Brain (tissue), 1 donor: ENCODE measurements around the gene BTBD10.

GRCh38 chr11:12207822-12208477 is 97.6 kb downstream of the MICAL2 start:
- RRBS, result no CpG with 5 or more reads among the region's 6 CpGs

DNA sequence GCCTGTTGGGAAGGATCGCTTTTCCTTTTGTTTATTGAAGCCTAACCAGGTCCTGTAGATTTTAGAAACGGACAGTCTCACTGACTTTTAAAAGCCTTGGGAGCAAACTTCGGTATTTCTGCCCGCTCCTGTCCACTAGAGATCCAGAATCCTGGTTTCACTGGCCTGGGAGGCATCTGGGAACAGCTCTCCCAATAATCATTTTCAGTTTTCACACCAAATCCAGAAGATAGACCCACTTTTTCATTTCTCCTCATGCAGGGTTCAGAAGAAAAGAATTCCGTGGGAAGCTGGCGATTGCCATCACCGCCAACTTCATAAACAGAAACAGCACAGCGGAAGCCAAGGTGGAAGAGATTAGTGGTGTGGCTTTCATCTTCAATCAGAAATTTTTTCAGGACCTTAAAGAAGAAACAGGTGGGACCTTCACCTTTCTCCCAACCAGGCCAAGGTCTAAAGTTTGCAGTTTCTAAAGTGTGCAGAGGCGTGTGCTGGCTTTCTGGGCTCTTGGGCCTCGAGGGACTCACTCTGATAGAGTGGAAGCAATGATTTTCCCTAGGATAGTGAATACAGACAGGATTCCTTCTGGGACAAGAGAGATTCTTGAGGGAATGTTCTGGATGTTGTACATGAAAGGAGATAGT is 102.7 kb downstream of the MICAL2 start:
- RRBS, result no CpG with 5 or more reads among the region's 10 CpGs

- RRBS, result no CpG with 5 or more reads among the region's 16 CpGs
Measured at GRCh38 chr11:12215917-12216615, 105.7 kb downstream of the MICAL2 start.

DNA sequence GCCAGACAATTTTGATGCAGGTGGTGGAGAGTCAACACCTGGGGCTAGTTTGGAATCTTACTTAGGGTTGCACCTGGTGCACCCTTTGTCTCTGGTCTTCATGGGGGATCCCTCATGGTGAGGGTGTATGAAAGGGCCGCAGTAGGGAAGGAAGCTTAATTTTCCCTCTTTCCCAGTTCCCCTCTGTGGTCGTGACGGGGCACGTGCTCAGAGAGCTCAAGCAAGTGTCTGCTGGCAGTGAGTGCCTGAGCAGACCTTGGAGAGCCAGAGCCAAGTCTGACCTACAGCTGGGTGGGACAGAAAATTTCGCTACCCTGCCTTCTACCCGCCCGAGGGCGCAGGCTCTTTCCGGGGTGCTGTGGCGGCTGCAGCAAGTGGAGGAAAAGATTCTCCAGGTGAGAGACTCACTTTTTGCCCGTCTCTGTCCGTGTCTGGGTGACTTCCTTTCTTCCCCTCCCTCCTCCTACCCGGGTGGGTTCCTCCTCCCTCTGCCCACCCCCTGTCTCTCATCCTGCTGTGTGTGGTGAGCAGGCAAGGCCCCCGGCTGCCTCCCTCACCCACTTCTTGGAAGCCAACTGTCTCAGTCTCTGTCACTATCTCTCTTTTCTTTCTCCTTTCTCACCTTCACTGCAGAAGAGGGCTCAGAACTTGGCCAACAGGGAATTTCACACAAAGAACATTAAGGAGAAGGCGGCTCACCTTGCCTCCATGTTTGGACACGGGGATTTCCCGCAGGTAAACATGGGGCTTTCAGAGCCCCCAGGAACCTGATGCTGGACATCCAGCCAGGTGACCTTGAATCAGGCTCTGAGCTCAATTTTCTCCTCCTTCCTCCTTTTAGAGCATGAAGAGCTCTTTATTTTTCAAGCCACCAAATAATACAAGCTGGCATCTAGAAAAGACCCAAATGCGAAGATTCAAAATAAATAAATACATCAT is 131.9 kb downstream of the MICAL2 start:
- RRBS, result 46% methylated on average over 2 of the region's 18 CpGs

DNA sequence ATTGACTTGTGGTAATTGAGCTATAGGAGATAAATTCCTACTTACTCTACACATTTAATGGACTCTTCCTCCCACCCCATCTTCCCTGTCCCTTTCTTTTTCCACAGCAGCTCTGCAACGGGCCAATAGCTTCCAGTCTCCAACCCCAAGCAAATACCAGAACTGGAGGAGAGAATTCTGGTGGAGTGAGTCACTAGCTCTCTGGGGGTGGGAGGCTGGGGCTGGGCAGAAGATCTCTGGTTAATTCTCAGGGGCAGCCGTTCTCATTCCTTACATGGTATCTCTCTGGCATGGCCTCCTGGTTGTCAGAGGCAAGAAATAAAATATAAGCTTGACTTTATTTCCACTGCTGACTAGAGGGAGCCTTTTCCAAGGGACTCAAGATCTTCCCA is 90.4 kb upstream of the PARVA start:
- RRBS, result no CpG with 5 or more reads among the region's 2 CpGs

DNA sequence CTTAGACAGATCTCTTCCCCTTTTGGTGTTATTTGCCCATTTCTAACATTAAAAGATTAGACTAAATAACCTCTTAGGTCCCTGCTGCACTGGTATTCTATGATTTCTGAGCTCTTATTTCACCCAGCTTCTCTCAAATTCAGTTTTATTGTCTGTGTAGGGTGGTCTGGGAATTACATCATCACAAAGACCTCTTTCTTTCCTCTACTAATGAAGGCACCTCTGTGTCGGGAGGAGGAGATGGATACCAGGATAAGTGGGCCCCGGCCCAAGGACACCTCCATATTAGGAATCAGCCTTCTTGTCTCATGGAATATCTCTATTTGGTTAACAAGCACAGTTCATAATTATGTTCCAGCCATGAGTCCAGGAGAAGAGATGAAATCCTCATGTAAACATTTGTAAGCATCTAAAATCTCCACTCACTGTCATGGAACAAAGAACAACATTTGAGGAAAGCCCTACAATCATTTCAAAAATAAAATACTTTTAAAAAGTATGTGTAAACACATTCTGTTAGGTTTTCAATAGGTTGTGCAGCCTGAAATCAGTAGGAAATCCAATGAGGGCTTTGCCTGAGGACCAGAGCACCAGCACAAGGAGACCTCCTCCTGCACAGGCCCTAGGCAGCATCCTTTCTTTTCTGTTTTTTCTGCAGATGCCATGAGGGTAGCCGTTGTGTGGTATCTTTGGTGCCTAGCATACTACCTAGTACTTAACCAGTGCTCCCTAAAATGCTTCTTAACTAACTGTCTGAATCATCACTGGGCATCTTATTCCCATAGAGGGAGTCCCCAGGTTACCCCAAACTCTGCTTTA is 9.5 kb downstream of the PARVA start:
- RRBS, result no CpG with 5 or more reads among the region's 3 CpGs

- RRBS, result no CpG with 5 or more reads among the region's 1 CpG
Measured at GRCh38 chr11:12435244-12435468, 57.8 kb downstream of the PARVA start.

DNA sequence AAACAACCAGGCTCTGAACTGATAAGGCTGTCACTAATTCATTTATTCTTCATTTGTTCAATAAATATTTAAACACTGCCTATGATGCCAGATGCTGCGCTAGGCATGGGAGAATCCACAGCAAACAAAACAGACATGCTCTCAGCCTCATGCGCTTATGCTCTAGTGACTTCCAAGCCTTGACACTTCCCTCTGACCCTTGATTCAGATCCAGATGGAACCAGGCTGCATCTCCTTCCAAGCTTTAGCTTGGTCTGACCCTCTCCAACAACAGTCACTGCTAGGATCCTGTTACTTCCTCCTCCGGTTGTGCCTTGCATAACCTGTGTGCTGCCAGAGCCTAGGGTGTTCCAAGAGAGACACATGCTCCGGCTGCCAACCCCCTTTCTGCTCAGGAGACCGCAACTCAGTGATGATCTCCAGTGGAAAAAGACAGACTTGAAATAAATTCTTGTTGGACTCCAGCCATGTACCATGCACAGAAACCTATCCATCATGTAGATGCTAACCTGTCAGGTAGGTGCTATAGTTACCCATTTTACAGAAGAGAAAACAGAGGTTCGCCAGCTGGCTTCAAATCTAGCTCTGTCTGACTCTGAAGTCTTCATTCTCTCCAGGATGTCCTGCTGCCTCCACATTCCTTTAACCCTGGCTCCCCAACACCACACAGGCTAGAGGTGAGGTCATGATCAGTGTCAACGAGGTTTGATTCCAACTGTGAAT is 136.3 kb upstream of the TEAD1 start:
- RRBS, result 77% methylated on average over 2 of the region's 7 CpGs

- RRBS, result no CpG with 5 or more reads among the region's 2 CpGs
Measured at GRCh38 chr11:12684778-12685383, 10.7 kb downstream of the TEAD1 start.

DNA sequence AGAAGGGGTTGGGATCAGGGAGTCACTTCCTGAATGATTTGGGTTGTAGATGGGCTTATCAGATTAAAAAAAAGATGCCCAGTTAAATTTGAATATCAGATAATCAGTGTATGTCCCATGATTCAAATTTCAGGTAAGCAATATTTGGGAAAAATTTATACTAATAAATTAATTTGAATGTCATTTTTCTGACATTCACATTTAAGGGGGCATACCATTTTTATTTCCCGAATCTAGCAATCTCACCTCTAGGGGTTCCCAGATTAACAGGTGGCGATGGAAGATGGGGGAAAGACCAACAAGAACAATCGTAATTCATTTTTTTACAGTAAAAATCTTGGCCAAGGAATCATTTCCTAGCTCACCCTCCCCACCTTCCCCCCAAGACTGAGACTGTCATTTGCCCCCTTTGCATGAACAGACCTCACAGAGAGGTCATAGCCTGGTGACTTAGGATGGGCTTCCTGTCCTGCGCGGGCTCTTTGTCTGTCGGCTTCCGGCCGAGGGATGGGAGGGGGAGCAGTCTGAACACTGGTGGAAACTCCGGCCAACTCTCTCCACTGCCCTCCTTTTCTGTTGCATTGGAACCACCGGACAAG is 41.5 kb downstream of the TEAD1 start:
- RRBS, result no CpG with 5 or more reads among the region's 10 CpGs

DNA sequence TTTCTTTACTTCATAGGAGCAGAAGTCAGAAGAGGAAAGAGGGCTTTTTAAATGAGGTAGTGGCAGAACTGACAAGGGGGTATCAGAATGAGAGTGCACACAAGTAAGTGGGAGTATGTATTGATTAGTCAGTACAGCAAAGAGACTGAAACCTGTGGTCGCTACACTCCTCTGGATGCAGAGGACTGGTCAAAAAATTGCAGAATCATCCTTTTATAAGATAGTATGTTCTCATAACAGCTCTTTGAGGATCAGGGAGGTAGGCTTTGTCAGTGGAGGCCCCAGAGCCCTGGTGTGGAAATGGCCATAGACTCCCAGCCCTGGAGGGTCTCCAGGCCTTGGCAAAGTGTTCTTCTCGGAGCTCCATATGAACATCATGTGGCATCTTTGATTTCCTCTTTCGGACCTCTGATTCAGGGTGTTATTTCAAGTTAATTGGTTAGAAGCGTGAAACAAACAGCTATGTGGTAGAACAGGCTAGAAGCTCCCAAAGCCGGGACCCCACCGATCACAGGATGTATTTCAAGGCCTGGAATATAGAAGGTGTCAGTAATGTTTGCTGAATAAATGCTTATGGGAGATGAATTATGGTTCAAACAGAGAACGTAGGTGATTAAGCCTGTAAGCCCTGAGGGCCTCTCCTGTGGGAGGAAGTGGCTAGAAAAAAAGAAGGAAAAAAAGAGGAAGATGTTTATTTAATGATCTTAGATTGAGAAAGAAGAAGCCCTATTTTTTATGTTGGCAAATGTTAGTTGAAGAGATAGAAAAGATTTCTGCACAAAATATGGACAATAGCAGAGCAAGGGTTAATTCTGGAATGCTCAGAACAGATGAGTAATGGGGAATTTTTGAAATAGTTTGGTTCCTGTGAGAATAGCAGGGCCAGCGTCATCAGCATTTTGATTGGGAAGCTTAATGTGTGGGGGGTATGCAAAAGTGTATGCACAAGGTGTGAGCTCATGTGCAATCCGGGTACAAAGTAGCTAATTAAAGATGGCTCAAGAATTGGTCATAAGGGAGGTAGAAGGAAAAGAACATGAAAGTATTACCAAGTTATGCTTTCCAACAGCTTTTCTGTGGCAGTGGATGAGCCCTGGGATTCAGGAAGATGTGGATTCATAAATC is 95.5 kb downstream of the TEAD1 start:
- RRBS, result no CpG with 5 or more reads among the region's 9 CpGs

DNA sequence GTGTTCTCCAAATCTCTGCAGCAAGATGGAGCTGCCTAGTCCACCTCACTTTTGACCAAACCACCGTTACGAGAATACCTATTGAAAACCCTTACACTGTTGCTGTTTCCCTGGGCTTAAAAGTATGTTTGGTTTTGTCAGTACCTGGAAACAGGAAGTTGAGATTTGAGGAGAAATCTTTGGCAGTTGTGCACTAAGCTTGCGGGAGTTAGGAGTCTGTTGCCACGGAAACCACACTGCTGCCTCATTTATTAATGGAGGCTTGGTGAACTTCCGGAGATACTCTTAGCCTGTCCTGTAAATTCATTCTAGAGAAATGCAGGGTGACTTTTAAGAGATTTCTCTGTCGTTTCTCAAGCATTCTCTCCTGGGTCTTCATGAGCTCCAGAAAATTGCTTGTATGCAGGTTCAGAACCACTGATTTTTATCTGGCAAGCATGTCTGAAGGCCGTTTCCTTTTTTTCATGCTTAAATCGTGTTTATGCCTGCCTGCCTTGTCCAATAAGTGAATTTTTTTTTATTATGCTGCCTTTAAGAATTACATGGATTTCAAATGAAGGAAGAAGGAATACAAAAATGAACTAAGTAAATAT is 166.8 kb upstream of the RASSF10 start:
- RRBS, result no CpG with 5 or more reads among the region's 8 CpGs

GRCh38 chr11:12862607-12863108 is 146.5 kb upstream of the RASSF10 start:
- RRBS, result no CpG with 5 or more reads among the region's 7 CpGs

DNA sequence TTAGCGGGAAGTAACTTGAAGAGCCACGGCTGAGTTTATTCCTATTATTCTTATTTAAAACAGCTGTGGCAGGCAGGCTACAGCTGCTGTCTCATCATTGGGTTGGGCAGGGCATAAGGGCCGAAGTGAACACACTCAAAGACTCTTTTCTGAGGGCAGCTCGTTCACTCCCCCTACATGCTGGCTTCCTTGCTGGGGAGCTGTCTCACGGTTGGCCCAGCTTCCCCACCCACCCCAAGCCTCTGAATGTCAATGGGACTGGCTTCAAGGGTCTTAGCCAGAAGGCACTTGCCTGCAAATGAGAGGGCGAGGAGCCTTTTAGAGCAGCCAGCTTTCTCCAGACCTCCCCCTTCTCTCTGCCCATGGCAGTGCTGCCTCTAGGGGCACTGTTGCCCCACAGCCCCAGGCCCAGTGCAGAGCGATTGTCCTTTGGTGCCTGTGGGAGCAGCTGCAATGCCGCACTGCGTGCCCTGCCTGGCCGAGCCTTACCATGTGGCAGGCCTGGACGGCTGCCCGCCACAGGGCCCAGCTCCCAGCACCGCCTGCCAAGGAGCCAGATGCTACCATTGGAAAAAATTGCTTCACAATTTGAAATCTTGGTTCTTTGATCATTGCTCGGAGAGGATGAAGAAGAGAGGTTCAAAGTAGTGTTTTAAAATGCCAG is 94.6 kb upstream of the RASSF10 start:
- RRBS, result no CpG with 5 or more reads among the region's 14 CpGs

DNA sequence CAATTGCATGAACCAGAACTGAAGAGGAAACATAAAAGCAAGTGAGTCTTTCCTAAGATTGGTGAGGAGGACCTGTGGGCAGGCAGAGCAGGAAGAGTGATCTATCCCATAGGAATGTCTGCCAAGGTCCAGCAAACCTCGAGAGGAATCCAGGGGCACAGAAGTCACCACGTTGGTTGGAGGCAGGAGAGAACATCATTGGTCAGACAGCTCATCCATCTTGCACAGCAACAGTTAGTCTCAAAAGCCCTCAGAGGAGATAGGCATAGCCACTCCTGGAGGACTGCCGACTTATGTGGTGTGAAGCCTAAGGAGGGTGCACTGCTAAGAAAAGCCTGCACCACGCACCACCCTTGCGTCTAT is 109.0 kb downstream of the RASSF10 start:
- RRBS, result no CpG with 5 or more reads among the region's 5 CpGs

DNA sequence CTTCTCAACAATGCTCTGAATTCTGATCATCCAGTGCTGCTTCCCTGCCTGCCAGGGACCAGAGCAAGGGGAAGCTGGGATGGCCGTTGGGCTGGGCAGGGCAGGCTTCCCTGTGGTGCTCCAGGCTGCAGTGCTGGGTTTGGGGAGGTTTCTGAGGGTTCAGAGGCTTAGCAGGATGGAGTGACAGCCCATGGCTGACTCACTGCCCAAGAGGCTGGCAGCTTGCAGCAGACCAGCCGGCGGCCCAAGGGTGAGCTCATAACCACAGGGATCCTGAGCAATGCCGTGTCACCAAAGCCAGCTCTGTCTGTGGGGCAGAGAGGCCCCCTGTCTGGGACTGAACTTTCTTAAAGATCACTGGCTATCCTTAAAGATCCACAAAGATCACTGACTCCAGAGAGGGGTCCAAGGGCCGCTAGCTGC is 61.2 kb upstream of the BMAL1 start:
- RRBS, result no CpG with 5 or more reads among the region's 5 CpGs

DNA sequence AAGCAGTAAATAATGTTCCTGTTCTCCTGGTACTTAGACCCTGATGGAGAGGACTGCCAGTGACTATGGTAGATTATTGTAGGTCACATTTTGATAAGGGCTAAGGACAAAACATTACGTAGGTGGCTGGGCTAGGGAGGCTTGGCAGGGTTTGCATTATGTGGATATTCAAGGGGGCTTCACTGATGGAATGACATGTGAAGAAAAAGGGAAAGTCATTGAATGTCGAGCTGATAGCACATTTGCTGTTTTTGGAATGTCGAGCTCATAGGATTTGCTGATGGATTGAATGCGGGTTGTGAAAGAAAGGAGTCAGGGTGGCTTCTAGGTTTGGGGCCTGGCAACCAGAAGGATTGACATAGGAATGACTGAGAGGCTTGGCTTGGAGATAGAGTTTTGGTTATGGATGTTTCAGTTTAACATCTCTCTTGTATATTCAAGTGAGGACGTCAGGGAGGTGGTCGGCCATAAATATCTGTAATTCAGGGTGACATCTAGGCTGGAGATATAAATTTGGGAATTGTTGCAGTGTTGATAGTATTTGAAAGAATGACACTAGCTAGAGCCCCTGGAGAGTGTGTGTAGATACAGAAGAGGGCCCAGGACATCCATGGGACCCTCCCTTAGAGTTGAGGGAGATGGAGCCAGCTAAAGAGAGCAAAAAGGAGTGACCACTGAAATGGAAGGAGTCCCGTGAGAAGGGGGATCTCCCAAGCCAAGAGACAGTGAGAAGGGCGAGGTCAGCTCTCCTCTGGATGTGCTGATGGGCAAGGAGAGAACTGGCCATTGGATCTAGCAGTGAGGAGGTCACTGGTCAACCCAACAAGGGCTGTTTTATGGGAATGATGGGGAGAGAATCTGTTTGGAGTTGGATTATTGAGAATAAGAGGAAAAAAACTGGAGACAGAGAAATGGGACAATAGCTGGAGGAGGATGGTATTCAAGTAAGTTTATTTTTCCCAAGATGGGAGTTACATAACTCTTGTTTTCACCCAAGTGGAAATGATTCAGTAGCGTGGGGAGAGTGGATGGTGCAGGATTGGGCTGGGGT is 73.7 kb downstream of the BMAL1 start:
- RRBS, result no CpG with 5 or more reads among the region's 9 CpGs

DNA sequence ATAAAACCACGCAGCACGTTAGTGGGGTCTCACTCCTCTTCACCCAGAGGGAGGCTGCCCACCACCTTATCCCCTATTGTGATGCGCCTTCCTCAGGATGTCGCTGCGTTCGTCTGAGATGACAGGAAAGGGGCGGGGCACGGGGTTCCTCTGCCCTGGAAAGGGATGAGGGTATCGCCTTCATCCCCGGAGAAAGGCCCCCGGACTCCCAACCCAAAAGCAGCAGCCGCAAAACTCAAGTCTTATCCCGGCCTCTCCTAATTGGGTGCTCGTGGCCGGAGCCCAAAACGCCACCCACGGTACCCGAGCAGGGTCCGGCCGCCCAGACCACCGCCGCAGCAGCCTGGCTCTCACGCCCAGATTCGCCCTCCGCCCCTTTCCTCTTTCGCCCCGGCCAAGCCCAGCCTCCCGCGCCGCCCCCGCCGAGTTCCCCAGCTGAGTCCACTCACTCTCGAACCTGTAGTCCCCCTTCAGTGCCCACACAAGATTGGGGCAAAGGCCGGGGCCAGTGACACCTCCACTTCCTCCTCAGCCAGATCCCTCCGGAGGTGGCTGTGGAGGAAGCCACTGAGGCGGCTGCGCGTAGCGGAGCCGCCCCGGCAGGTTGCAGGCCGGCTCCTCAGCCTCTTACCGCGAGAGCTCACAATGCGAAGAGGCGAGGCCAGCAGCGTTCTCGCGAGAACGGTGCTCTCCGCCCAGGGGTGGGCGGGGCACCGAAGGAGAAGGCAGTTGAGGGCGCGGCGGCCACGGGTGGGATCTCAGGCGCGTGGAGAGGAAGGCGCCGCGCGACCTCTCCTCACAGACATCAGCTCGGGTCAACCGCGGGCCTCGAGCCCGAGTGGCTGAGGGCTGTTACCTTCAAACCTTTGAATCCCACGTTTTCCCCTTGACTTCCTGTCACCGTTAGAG is at the start of gene BTBD10:
Gene BTBD10 (minus strand): TSS at position 580 of the 909 bp plus-strand sequence.
- RRBS, result 2% methylated on average over 28 of the region's 70 CpGs

- RRBS, result 0% methylated on average over 3 of the region's 11 CpGs
Measured at GRCh38 chr11:13669215-13669664, 772 bp downstream of the FAR1 start.

DNA sequence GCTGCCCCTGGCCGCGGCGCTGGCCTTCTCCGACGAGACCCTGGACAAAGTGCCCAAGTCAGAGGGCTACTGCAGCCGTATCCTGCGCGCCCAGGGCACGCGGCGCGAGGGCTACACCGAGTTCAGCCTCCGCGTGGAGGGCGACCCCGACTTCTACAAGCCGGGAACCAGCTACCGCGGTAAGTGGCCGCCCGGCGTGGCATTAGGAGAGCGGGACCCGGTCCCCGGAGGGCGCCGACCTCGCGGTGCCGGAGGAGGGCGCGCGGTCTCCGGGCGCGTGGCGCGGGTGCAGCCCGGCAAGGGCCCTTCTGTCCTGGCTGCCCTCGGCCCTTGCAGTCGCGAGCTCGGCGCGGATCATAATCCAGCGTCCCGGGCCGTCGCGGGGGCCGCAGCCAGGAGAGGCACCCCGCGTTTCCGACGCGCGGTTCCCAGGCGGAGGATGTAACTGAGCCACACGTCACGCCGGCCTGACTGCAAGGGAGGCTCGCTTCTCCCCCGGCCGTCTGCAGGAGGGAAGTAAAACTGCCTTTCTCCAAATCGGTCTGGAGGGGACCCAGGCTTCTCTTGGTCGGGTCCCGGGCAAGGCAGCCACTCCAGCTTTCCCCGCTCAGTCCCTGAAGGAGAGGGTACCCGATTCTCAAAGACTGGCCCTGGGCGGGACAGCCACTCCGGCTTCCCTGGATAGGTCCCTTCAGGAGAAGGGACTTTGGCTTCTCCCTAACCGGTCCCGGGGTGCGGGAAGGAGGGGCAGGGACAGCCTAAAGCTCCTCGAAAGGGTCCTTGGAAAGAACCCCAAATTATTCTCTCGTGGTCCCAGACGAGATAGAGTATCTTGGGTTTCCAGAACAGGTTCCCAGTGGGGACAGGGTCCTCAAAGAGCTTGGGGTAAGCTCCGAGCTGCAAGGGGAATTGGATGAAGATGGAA is 703 bp downstream of the SPON1 start:
- RRBS, result 2% methylated on average over 24 of the region's 79 CpGs